Vagina (tissue), 1 donor: Measurements from ENCODE around the genes TXNRD2 and ZNF74.

DNA sequence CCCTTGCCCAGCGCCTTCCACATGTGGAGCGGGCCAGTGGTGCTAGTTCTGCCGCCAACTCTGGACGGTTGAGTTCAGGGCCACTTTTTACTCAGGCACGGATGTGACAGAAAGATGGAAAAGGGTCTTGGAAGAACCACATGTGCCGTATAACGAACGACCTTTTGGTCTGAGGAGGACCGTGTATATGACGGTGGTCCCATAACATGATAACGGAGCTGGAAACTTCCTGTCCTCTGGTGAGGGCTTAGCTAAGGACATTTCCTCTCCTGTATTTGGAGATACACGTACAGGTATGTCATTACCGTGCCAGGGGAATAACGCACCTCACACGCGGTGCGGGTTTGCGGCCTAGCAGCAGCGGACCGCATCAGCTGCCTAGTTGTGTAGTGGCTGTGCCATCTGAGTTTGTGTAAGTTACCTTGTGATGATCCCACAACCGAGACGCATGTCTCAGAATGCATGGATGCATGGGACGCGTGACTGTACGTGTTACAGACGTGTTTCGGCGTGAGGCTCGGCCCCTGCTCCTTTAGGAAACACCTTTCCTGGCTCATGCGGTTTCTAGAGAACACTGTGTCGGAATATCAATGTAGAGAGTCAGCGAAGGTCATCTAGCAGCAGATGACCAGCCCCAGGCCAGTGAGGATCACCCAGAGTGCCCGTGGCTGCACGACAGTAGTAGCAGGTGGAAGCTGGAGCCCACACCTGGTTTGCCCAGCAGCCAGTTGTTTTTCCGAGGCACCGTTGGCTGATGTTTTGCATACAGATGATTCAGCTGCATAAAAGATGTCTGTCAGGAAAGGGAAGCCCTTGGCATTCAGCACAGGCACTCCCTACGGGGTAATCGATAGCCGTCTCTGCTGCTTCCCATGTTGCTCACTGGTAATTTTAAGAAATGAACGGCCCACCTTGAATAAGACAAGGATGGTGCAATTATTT is 790 bp upstream of the CLTCL1 start:
- PRO-cap = unidirectional peak, minus-strand start at position 887 of the sequence
- RAMPAGE, long total RNA = no peak

GRCh38 chr22:19362747-19362946 is 68.9 kb downstream of the HIRA start:
- PRO-cap = no peak
- RAMPAGE, long total RNA = no peak

DNA sequence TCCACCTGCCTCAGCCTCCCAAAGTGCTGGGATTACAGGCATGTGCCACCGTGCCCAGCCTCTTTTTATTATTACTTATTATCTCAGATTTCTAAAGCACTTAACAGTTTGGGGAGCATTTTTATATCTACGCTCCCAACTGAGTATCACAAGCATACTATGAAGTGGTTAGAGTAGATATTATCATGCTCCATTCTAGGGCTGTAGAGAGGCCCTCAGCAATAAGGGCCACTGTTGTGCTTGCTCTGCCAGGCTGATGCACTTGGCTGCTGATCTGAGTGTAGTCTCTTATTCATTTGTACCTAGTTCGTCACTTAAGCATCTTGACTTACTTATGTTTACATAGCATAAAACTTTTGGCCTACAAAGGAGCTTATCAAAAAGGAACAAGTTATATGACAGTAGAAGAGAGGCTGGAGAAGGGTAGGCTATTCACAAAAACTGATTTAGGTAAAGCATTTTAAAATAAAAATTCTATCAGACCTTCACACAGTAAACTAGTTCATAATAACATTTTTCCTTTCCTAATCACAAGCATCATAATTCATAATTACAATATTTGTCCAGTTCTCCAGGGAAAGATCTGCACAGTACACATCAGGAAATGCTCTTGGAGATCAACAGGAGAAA is 2.0 kb downstream of the HIRA start:
- PRO-cap = no peak
- RAMPAGE, long total RNA = no peak

DNA sequence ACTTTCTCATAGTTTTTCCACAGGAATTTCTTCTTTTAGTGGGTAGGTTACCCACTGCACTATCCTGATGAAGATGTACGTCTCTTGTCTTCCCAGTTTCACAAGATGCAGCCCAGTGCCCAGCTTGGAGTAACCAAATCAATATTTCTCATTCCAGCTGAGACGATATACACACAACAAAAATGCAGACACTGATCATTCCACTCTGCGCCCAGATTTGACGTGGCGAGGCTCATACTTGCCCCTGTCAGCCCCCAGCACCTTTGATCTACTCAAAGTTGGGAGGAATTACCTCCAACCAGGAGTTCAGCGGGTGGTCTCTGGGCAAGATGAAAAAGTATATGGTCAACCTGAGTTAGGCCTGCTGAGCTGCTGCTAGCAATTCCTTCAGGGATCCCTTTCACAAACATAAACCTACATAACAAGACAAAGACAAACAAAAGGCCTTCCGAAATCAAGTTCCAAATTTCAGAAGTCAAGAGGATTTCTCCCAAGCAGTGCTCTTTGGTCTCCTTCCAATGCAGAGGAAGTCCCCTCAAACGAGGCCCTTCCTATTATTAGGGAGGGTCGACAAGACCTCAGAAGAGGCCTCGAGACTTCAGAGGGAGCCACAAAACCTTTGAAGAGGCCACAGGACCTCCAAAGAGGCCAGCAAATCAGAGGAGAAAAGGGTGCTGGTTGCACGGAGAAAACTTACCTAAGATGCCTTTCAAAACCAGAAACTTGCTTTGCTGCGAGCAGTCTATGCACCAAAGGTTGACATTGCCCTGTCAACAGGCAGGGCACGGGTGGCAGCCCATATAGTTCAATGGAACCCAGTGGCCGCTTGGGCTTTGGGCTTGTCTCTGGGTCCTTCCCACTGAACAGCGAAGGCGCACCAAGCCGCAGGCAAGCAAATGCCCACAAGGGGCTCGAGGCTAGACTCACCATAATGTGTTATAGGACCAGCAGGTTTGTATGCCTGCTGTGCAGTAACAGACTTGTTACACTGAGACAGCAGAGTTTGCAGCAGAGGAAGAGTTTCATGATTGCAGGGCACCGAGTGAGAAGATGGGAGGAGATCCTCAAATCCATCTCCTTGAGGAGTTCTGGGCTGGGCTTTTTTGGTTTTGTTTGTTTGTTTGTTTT is 20.7 kb downstream of the CLDN5 start:
- PRO-cap = no peak
- RAMPAGE, long total RNA = no peak

GRCh38 chr22:19604827-19605221 is 80.6 kb upstream of the CLDN5 start:
- PRO-cap = no peak
- RAMPAGE, long total RNA = no peak

- PRO-cap = no peak
- RAMPAGE, long total RNA = no peak
Observed at GRCh38 chr22:19619317-19619851, 94.9 kb upstream of the SEPTIN5 start.

- PRO-cap = no peak
- RAMPAGE, long total RNA = no peak
Observed at GRCh38 chr22:19632628-19633140, 81.6 kb upstream of the SEPTIN5 start.

GRCh38 chr22:19822661-19823209 is 31.9 kb downstream of the GNB1L start:
- PRO-cap = no peak
- RAMPAGE, long total RNA = no peak

DNA sequence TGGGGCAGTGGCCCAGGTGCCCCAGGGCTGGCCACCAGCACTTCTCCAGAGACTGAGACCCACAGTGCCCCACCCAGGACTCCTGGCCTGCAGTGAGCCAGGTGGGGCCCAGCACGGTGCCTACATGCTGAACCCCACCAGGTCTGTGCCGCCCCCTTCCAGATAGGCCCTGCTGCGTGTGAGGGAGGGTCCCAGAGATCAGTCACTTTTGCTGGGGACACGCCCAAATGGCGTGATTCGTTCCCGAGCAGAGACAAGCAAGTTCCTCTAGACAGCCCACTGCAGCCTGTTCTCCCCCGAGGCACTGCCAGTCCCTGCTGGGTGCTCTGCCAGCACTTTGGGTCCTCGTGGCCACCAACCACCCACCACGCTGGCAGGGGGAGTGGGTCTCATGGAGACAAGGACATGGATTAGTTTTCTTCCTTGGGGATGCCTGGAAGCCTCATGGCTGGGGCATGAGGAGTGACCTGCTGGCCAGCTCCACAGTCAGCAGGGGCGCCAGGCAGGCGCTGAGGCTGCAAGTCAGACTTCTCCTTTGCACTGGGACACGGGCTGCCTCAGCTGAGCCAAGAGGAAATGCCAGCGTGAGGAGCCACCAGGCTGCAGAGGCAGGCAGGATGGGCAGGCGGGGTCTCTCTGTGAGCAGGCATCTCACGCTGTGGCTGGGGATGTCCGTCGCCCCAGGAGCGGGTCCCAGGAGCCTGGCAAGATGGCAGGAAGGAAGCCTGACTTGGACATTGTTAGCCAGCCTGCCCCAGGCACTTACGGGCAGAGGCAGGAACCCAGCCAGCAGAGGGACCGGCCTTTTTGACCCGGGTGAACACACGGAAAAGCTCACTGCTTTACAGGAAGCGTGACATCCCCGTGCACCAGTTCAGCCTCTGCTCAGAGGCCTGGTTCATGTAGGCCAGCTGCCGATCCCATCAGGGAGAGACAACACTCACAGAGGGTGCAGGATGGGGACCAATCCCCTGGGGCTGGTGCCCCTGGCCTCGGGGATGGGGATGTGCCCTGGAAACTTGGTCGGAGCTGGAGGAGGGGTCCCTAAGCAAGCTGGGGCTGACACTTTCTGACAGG is 10.3 kb downstream of the GNB1L start:
- PRO-cap = no peak
- RAMPAGE, long total RNA = no peak

- PRO-cap = bidirectional peak, plus-strand start at chr22:19941871, minus-strand start at chr22:19941818
- RAMPAGE, long total RNA = start-site peak on the plus strand at chr22:19941798-19941875, 178 reads
Observed at GRCh38 chr22:19941609-19942151, at the start of gene TXNRD2. TXNRD2 (minus strand) TSS chr22:19941818.

- PRO-cap = no peak
- RAMPAGE, long total RNA = no peak
Observed at GRCh38 chr22:20069221-20069937, 10.7 kb upstream of the DGCR8 start.

GRCh38 chr22:20113129-20113854 is 2.6 kb upstream of the RANBP1 start:
- PRO-cap = no peak
- RAMPAGE, long total RNA = no peak

GRCh38 chr22:20137487-20138404 is 6.1 kb downstream of the ZDHHC8 start:
- PRO-cap = no peak
- RAMPAGE, long total RNA = no peak

DNA sequence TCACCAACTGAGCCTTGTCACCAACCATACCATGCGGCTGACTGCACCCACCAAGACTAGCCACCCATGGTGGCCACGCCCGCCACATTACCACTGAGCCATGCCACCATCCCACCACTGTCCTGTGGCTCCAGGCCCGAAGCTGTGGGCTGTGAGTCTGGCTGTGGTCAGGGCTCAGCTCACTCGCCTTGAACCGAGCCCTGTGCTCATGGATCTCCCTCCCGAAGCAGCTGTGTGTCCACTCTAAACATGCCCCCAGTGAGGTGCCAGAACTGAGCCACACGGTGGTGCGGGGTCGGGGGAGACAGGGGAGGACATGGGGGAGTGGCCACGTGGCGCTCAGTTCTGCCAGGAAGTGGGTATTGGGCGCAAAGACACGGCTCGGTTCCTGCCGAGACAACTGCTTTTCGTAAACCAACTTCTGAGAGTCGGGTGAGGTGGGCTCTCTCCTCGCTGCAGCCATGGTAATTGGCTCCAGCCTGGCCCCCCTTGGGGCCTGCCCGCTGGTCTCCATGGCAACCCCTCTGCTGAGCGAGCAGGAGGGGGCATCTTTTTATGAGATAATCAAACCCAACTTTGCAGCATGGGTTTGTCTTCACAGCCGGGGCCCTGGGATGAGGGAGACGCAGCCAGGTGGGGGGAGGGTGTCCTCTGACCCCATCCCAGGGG is 23.1 kb downstream of the RTN4R start:
- PRO-cap = no peak
- RAMPAGE, long total RNA = no peak

DNA sequence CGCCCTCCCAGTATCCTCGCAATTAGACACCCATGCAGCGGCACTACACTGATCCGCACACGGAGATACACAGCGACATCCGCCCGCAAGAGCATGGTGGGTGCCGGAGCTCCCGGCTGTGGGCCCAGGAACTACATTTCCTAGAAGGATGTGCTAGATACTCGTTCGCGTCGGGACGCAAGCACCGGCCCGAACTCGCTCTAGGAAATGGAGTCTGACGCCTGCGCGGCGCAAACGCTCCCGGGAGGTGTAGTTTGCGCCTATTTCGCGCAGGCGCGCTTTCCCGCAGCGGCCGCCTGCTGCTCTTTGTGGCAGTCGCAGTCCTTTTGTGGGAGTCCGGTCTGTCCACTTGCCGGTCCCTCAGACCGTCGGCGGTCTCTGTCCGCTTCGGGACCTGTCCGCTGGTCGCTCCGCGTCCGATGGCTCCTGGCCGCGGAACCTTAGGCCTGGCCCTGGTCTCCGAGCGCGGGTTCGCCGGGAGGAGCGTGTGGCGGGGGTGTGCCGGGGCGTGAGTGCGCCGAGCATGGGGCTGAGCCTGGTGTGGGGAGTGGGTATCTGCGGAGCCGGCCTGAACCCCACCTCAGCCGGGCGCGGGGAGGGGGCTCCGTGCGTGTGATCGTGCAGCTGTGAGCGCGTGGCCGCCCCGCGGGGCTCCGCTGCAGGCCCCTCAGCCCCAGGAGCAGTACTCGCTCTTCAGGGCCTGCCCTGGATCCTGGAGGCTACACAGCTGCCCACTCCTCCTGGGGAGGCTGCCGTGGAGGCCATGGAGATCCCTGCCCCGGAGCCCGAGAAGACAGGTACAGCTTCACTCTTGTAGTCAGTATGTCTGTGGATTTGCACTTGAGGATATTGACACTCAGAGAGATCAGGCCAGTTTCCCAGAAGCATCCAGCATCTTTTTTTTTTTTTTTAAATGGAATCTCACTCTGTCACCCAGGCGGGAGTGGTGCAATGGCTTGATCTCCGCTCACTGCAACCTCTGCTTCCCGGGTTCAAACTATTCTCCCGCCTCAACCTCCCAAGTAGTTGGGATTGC is at the start of gene ZNF74:
Gene ZNF74, plus strand, starts transcription at position 286 of the 1,036 bp plus-strand sequence.
- PRO-cap = bidirectional peak, plus-strand start at position 288 of the sequence, minus-strand start at position 208 of the sequence
- RAMPAGE, long total RNA = no peak

GRCh38 chr22:20555060-20555826 is 47.8 kb downstream of the MED15 start:
- PRO-cap = no peak
- RAMPAGE, long total RNA = no peak

- PRO-cap = no peak
- RAMPAGE, long total RNA = no peak
Observed at GRCh38 chr22:20671176-20671427, 102.8 kb upstream of the SERPIND1 start.

GRCh38 chr22:20729095-20730029 is 44.6 kb upstream of the SERPIND1 start:
- PRO-cap = no peak
- RAMPAGE, long total RNA = no peak

GRCh38 chr22:20801754-20802113 is 27.8 kb downstream of the SERPIND1 start:
- PRO-cap = no peak
- RAMPAGE, long total RNA = no peak

DNA sequence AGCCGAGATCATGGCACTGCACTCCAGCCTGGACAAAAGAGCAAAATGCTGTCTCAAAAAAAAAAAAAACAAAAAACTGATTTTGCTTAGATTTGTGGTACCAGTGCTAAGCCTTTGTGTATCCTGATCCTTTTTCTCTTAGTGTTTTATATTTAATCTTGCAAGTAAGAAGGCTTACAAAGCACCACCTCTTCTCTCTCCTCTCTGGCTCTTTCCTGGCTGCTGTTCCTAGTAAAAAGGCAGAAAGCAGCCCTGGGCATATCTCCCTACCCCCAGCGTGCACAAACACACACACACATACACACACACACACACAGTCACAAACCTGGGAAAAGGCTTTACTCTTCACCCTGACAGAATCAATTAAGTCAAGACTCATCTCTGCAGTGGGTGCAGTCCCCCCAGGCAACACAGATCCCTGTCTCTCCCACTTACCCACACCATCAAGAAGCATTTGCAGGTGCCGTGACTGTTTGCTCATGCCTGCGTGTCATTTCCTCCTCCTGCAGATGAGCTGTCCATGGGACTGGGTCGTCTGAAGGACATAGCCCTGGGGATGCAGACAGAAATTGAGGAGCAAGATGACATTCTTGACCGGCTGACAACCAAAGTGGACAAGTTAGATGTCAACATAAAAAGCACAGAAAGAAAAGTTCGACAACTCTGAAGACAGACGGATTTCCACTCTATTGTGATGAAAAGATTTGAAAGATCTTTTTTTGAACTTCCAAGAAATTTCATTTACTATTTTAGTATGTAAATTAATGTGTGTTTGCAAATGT is 28.6 kb downstream of the SNAP29 start:
- PRO-cap = no peak
- RAMPAGE, long total RNA = no peak